ENCODE measurements around the genes ANKMY1 and PASK.

DNA sequence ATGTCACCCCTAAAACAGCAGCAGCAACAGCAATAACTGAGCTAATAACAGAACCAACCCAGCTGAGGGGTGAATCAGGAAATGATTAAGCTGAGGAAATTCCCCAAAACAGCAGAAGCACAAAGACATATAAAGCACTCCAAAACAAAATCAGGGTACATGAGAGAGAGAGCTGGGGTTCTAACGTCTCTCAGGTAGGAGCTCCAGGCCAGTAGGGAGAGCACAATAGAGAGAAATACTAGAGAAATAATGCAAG is 43.8 kb downstream of the ANKMY1 start:
- RRBS: no CpG with 5 or more reads among the region's 1 CpG

DNA sequence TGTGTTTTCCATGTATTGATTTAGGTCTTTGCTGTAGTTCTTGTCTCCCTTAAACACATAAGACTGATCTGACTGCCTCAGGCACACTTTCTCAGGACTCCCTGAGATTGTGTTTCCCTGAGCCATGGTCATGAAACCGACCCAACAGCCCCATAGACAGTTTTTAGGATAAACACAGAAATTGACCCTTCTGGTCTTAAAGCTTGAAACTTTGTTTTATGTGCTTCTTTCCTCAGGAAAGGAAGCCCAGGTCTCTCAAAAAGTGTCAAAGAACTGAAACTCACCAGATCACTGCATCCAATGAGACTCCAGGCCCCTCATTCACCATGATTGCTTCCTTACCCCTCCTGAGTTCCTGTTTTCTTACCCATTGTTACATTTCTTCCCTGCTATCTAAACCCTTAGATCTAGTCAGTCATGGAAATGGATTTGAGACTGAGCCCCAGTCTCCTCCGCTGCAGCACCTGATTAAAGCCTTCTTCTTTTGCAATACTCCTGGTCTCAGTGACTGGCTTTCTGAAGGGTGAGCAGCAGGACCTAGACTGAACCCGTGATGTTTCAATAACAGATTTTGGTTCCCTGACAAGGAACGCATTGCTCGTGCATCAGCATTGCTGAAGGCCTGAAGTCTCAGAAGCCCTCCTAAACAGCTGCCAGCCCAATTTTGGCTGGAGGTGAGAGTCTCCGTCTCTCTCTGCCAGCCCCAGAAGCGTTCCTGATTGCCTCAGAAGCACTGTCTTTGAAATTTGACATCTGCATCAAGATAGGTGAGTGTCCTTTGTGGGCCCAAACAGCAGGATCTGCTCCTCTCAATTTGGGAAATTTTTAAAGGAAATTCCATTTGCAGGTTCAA is 17.3 kb downstream of the ANKMY1 start:
- RRBS: no CpG with 5 or more reads among the region's 7 CpGs

GRCh38 chr2:240557188-240558365 is at the start of gene ANKMY1:
TSS of gene ANKMY1 (minus strand) at chr2:240557988.
- RRBS: 10% methylated on average over 26 of the region's 105 CpGs

GRCh38 chr2:240573505-240574204 is 5.4 kb downstream of the RNPEPL1 start:
- RRBS: no CpG with 5 or more reads among the region's 24 CpGs

DNA sequence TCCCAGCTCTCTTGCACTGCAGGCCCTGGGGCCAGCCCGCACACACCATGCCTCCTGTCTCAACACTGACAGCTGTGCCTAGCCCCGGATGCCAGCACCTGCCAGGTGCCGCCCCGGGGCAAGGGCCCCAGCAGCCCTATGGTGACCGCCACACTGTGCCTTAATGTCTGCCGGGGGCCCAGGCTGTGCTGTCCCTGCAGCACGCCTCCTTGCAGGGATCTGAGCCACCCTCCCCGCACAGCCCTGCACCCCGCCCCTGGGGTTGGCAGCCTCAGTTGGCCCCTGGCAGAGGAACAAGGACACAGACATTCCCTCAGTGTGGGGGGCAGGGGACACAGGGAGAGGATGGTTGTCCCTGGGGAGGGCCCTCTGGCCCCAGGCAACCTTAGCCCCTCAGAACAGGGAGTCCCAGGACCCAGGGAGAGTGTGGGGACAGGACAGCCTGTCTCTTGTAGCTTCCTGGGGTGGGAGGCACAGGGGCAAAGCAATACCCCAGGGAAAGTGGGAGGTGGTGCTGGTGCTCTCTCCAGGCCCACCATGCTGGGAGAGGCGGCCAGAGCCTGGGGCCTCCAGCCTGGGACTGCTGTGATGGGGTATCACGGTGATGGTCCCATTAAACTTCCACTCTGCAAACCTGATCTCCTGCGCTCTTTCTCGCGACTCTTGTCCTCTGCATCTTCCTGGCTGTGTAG is 8.3 kb upstream of the CAPN10 start:
- RRBS: 90% methylated on average over 2 of the region's 14 CpGs

- RRBS: no CpG with 5 or more reads among the region's 23 CpGs
These were observed 1.5 kb downstream of the GPR35 start for GRCh38 chr2:240626560-240627332.

DNA sequence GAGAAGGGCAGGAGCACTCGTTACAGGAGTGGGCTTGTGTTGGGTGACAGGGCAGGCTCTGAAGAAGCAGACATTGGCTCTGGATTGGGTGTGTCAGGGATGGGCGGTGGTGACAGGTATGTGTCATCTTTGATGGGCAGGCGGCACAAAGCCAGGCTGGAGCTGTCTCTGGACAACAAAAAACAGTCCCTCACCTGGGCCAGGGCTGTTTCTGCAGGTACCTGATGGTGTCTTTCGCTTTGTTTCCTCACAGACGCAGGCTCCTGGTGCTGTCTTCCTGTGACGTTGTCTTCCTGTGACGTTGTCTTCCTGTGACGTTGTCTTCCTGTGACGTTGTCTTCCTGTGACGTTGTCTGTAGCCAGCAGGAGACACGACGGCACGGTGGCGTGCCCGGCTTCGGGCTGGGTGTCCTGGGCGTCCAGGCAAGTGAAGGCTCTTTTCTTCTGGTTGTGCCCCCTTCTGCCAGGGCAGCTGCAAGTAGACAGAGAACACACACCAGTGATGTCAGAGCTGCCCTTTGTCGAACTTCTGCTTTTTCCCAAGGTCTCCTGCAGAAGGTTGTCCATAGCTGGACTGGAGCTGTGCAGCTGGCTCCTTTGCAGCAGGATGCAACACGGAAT is 20.9 kb downstream of the GPR35 start:
- RRBS: no CpG with 5 or more reads among the region's 19 CpGs

- RRBS: no CpG with 5 or more reads among the region's 14 CpGs
These were observed 27.8 kb downstream of the KIF1A start for GRCh38 chr2:240792177-240792701.

GRCh38 chr2:240819533-240820048 is 428 bp downstream of the KIF1A start:
- RRBS: under 1% methylated on average over 5 of the region's 54 CpGs

- RRBS: 54% methylated on average over 4 of the region's 19 CpGs
These were observed 7.6 kb downstream of the CROCC2 start for GRCh38 chr2:240913687-240914264.

- RRBS: 4% methylated on average over 3 of the region's 34 CpGs
These were observed 6.8 kb upstream of the SNED1 start for GRCh38 chr2:240991329-240992285.

DNA sequence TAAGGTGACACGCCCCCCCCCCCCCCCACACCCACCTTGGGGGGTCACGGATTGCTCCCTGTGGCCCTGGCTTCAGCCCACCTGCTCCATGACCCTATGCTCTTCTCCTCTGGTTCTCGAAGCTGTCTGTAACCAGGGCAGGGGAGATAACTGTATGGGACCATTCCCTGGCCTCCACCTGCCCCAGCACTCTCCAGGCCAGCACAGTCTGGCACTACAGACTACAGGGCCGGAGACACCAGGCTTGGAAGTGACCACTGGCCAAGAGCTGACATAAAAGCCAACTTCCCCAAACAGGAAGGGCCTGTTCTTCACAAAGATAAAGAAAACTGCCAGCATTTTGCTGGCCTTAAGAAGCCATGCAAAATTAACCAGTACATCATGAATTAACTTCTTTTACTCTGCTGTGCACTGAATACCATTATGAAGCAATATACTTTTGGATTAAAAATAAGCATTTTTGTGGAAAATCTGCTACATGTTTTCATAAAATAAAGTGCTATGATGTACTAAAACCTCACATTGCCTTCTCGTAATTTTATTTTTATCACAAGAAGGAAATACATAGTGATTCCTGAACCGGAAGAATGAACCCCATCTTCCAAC is 6.9 kb downstream of the MTERF4 start:
- RRBS: no CpG with 5 or more reads among the region's 6 CpGs

DNA sequence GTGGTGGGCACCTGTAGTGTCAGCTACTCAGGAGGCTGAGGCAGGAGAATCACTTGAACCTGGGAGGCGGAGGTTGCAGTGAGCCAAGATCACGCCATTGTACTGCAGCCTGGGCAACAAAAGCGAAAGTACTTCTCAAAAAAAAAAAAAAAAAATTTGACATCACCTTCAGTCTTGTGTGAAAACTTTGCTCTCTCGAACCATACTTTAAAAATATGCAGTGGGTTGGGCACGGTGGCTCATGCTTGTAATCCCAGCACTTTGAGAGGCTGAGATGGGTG is 1.9 kb upstream of the MTERF4 start:
- RRBS: no CpG with 5 or more reads among the region's 5 CpGs

DNA sequence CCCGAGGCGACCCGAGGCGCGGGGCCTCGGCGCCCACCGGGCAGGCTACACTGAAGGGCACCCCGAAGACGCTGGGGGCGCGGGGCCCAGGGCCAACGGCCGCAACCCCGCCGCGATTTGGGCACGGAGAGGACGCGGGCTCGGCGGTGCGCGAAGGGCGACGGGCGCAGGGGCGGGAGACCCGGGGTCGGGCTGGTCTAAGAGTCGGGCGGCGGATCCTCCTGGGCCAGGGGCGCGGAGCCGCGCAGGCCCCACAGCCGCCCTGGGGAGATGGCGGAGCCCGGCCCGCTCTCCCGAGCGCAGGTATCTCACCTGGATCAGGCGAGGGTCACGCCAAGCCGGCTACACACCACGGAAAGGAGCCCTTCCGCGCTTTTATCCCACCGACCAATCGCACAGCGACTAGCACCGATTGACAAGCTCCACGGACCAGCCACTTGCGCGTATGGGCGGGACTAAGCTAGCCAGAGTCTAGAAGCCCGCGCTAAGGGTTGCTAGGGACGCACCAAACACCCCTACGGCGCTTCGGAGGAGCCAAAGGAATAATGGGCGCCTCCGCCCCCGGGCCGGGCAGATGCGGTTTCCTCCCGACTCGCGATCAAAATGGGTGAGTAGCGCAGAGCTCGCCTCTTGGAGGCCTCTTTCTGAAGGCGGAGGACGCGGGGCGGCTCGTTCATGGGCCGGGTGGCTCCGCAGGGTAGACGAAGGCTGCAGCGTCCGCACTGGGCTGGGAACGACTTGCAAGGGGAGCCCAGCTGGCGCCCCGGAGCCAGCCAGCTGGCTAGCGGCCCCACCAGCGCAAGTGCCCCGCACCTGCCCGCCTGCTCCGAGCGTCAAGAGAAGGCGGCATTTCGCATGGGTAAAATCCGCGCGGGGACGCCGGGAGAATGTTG is at the start of gene PASK:
Gene PASK (minus strand): TSS at position 371 of the 893 bp plus-strand sequence.
- RRBS: under 1% methylated on average over 37 of the region's 99 CpGs

DNA sequence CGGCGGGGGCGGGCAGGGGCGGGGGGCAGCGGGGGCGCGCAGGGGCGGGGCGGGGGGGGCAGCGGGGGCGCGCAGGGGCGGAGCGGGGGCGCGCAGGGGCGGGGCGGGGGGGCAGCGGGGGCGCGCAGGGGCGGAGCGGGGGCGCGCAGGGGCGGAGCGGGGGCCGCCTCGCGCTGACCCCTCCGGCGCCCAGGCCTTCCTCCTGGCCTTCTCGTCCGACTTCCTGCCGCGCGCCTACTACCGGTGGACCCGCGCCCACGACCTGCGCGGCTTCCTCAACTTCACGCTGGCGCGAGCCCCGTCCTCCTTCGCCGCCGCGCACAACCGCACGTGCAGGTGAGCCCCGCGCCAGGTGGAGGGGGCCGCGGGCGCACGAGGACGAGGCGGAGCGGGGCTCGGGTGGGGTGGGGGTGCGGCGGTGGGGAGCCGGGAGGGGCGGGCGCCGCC is 29.6 kb downstream of the ANO7 start:
- RRBS: 1% methylated on average over 8 of the region's 69 CpGs

GRCh38 chr2:241242362-241242776 is 53.9 kb downstream of the ANO7 start:
- RRBS: no CpG with 5 or more reads among the region's 13 CpGs

DNA sequence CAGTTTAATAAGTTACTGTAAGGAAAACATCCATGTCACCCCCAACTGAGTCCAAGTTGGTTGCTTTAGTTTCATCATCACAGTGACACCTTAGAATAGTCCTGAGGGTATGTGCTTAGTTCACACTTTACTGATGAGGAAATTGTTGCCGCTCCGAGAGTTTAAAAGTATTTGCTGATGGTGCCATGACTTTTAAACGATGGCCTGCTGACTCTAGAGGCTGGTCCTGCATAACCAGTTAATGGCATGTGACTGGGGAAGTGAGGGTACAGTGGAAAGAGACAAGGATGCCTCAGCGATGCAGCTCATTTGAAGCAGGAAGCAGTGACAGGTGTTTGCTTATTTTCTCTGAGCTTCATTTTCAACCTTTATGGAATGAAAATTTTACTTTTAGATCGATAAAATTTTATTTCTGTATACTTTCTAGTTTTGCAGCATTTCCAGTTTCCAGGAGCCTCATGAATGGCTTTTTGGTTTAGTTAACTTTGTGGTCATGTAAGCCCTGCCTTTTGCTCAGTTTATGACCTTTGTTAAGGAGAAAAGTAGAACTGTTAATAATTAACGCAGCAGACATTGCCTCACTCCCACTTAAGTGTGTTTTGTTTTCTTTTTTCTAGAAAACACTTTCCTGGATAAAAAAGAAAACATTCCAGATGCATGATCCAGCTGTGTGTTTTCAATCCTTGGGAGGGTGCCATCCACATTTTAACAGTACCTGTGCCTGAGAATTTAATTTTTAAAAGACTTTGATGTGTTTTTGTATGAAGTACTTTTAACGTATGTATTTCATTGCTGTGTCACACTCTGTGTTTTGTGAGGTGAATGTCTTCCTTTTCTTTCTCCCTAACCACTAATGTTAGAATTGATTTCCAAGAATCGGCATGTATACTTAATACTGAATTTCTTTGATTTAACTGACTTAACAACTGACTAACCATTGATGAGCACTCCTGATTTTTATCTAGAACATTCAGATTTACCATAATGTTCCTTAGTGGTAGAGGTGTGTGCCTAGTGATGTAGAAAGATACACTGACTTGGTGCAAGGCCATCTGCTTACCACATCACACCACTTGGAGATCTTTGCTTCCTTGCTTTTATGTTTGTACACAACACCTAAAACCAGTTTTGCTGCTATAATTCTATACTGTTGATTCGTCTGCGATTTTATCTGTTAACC is 4.3 kb upstream of the FARP2 start:
- RRBS: no CpG with 5 or more reads among the region's 10 CpGs

GRCh38 chr2:241372383-241373474 is 16.6 kb downstream of the FARP2 start:
- RRBS: no CpG with 5 or more reads among the region's 14 CpGs

DNA sequence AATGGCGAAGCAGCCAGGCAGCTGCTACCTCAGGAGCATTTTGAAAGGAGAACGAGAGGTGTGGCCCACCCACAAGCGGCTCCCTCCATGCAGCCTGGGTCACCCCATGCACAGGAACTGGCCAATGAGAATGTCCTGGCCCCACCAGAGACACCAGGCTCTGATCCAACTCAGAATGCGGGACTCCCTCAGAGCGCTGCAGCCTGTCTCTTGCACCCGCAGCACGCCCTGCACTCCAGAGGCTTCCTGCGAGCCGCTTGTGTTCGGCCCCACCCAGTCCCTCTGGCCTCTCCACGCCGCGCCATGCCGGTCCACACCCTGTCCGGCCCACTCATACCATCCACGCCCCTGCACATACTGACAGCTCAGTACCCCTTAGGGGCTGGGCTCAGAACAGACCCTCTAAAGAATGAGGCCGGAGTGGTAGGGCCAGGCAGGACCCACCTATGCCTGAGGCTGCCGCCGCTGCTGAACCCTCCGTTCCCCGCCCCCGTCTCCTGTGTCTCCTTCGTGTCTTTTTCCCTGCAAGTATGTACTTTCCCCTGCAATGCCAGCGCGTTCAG is 6.4 kb upstream of the BOK start:
- RRBS: 12% methylated on average over 3 of the region's 25 CpGs

DNA sequence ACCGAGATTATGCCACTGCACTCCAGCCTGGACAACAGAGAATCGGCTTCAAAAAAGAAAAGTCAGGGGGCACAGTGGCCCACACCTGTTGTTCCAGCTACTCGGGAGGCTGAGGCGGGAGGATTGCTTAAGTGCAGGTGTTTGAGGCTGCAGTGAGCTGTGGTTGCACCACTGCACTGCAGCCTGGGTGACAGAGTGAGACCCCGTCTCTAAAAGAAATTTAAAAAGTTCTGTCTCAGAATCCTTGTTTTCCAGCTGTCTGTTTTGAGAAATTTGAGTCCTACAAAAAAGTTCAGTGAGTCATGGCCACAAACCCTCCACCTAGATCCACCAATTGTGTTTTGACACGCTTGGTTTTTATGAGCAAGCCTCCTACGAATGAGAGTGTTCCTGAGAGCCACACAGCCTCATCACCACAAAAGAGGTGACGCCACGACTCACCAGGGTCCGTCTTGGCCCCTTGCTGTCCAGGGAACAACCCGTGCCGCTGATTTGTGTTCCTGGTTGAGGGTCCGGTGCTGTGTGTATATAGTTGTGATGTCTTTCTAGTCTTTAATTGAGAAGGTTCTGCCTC is 21.6 kb downstream of the DTYMK start:
- RRBS: no CpG with 5 or more reads among the region's 13 CpGs

Data from epithelial cell of prostate (primary cell).